OCI-LY7 (cell line): Measurements from ENCODE around the gene EPB41L3.

- PRO-cap, result bidirectional peak, plus-strand start at chr18:3279424, minus-strand start at chr18:3279230
- RAMPAGE, long total RNA, result no peak
Observed at GRCh38 chr18:3278940-3280167, 17.4 kb downstream of the MYL12B start.

GRCh38 chr18:3283413-3283884, 21.5 kb downstream of the MYL12B start:
- PRO-cap, result no peak
- RAMPAGE, long total RNA, result no peak

- PRO-cap, result no peak
- RAMPAGE, long total RNA, result no peak
Observed at GRCh38 chr18:3283885-3284339, 22.0 kb downstream of the MYL12B start.

DNA sequence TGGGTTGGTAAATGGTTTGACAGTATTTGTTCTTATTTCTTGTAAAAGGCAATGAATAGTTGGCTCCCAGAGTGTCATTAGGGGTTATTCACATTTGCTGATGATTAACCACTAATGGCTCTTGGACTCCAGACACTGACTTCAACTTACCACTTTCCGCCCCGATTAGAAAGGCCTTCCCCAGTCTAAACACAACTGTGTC, 9.6 kb upstream of the TGIF1 start:
- PRO-cap, result no peak
- RAMPAGE, long total RNA, result no peak

- PRO-cap, result no peak
- RAMPAGE, long total RNA, result no peak
Observed at GRCh38 chr18:3451803-3452212, 1.8 kb downstream of the TGIF1 start.

DNA sequence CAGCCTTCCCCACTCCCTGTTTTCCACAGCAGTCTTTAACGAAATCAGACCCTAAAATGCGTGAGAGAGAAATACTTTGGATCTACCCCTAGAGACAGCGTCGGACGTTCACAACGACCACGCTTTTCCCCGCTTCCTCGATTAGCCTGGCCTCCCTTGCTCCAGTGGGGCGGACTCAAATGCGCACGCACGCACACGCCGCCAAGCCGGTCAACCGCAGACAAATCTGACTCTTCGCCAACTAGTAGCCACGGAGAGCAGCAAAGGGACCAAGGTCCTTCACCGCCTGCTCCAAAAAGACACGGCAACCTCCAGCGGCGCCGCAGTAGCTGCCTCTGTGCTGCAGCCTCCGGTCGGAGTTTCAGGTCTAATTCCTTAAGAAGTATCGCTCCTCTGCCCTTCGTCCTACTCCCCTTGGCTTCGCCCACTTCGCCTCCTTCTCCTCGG, 887 bp downstream of the AKAIN1 start:
- PRO-cap, result no peak
- RAMPAGE, long total RNA, result no peak

DNA sequence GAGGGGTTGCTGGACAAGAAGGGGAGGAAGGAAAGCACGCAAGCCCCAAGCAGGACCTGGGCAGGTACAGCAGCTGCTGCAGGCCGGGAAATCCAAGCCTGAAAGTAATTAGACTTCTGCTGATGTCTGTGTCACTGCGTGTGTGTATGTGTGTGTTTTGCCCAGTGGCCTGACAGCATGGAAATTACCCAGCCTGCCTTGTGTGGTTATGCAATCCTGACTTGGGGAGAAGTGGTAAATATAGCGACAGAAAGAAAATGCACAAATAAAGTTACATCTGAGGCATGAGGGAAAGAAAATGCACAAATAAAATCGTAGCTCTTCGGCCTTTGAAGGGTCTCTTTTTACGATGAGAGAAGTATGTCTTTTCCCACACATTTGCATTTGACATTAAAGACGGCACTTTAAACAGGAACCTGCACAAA, 121.9 kb upstream of the ZBTB14 start:
- PRO-cap, result no peak
- RAMPAGE, long total RNA, result no peak

DNA sequence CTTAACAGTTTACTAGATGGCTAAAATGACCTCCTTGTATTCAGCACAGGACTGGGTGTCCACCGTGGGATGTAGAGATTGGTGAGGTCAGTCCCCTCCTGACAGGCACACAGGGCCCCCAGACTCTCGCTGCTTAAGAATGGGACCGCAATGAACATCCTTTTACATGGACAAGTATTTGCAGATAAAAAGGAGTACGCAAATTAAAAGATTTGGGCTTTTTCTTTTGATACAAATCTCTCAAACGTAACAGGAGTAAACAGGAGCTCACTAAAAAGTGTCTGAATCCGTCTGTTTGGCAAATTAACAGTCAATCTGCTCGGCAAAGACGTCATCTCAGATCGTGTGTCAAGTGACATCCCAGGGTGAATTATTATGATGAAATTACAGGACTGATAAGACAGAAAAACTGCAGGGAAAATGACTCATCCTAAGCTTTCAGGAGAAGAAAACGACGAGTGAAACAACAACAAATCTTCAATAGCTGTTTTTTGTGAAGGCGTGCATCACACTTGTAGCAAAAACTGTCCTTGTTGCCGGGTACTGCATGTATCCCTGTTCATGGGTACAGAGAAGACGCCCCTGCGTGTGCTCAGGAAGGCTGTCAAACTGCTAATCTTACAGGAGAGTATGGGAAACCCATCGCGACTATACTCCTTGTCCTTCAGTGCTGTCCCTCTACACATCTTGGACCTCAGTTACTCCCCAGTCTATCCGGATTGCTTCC, 25.0 kb downstream of the EPB41L3 start:
- PRO-cap, result no peak
- RAMPAGE, long total RNA, result no peak

GRCh38 chr18:5527567-5528119, 16.2 kb downstream of the EPB41L3 start:
- PRO-cap, result no peak
- RAMPAGE, long total RNA, result no peak

GRCh38 chr18:5543821-5544575, at the start of gene EPB41L3:
Gene EPB41L3 (minus strand): TSS chr18:5543997.
- PRO-cap, result no peak
- RAMPAGE, long total RNA, result no peak

GRCh38 chr18:5583159-5583574, 39.4 kb upstream of the EPB41L3 start:
- PRO-cap, result no peak
- RAMPAGE, long total RNA, result no peak

GRCh38 chr18:5967019-5967631, 71.8 kb upstream of the TMEM200C start:
- PRO-cap, result no peak
- RAMPAGE, long total RNA, result no peak

DNA sequence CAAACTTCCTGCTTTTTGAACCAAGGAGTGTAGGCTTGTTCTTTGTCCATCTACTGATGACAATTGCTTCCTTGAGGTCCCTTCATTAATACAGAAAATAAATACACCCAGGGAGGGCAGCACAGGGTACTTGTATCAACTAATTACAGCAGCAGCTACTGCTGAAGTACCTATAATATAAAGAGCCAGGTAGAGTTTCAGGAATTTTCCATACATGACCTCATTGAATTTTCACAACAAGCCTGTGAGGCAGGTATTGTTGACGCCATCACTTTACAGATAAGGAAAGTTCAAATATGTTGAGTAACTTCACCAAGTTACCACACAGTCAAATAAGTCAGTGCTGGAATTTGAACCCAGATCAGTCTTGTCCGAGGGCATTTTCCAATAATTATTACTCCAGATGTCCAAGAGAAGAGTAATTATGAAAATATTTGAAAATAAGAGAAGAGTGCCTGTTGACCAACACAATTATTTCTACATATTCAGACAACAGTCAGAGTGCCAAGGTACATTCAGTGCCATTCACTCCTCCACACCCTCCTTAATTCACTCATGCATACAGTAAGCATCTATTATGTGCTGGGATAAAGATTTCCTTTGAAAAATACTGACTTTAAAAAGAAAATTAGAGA, 203.8 kb downstream of the L3MBTL4 start:
- PRO-cap, result no peak
- RAMPAGE, long total RNA, result no peak

- PRO-cap, result no peak
- RAMPAGE, long total RNA, result no peak
Observed at GRCh38 chr18:7037817-7038940, 79.4 kb downstream of the LAMA1 start.

- PRO-cap, result no peak
- RAMPAGE, long total RNA, result no peak
Observed at GRCh38 chr18:7273092-7274065, 42.5 kb downstream of the LRRC30 start.

DNA sequence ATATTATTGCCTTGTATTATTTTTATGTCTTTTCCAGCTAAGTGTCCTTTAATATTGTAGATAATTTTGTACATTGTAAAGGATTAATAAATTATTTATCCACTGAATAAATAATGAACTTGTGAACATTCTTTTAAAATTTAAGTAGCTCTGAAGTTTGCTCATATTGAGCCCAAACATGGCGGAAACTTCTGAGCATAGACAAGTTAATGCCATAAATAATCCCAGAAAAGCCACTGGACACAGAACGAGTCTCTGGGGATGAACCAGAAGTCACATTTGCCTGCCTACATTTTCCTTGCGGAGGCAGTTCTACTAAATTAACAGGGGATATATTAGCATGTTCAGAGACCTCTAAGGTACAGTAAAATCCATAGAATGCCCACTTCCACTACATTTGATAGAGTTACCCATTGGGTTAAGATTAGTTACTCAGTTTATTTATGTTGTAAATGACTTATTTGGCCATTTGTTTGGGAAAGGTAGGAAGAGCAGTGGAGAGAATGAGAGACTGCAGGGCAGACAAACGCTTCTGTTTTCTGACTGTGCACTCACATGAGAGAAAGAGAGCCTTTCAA, 68.5 kb downstream of the PTPRM start:
- PRO-cap, result no peak
- RAMPAGE, long total RNA, result no peak

DNA sequence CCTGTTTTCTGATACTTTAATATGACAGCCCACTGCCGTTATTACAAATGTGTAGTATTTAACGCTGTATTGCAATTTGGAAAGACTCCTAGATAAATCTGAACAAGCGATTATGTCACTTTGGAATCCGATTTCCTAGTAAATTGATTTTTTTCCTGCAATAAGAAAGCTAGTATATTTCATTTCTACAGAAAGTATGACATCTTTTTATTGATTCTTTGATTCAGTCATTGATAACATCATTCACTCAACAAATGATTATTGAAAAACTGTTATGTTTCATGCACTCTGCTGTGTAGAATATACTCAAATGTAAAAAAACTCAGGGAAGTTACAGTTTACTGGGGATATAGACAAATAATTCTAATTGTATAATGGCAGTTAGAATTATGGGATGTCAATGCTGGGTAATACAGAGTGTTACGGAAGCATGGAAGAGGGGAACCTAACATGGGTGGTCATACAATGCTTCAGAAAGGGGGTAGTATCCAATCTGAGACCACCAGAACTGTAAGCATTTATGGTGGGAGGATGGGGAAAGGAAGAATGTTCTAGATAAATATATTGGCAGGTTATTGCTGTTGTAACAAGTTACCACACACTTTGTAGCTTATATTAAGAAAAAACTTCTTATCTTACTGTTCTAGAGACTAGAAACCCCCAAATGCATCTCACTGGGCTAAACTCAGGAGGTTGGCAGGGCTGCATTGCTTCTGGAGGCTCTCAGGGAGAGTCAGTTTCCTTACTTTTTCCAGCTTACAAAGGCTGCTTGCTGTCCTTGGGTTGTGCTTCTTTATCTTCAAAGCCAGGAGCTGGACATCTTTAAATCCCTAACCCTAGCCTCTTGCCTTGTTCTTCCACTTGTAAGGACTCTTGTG, 235.7 kb downstream of the PTPRM start:
- PRO-cap, result no peak
- RAMPAGE, long total RNA, result no peak

- PRO-cap, result no peak
- RAMPAGE, long total RNA, result no peak
Observed at GRCh38 chr18:7824787-7825386, 257.8 kb downstream of the PTPRM start.

DNA sequence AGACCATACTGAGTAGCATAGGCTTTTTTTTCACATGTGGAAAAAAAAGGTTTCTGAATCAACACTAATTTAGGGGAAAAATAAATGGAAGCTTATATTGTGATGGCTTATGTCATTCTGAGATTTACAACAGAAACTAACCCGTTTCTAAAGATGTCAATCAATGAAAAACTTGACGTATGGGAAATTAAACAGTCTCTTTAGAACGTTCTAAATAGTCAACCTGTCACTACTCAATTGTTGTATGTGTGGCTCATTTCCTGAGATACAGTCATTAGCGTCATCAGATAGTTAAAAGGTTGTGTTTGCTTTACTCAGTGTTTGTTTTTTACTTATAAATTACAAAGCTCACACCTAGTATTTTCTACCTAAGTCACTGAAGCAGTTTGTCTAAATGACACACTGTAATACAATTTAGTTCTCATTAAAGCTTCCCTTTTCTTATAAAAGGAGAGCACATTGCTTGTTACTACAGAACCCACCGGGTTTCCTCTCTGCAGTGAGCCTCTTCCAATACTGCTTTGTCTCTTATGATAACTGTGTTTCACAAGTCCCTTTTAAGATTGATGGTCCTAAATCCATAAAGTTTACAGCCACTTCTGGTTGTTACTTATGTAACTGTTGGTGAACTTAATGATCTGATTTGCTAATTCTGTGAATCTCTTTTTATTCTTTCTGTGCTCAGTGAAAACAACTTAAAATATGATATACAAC, 311.8 kb downstream of the PTPRM start:
- PRO-cap, result no peak
- RAMPAGE, long total RNA, result no peak

DNA sequence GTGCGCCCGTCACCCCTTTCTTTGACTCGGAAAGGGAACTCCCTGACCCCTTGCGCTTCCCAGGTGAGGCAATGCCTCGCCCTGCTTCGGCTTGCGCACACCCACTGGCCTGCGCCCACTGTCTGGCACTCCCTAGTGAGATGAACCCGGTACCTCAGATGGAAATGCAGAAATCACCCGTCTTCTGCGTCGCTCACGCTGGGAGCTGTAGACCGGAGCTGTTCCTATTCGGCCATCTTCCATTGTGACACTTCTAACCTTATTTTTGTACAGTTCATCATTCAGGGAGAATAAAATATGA, 496.1 kb downstream of the PTPRM start:
- PRO-cap, result no peak
- RAMPAGE, long total RNA, result no peak